ENCODE measurements around the genes SULT1A2, TUFM and BOLA2.

- PRO-cap = unidirectional peak, minus-strand start at chr16:27375180
Observed at GRCh38 chr16:27374756-27375521, 27.0 kb upstream of the IL21R start.

DNA sequence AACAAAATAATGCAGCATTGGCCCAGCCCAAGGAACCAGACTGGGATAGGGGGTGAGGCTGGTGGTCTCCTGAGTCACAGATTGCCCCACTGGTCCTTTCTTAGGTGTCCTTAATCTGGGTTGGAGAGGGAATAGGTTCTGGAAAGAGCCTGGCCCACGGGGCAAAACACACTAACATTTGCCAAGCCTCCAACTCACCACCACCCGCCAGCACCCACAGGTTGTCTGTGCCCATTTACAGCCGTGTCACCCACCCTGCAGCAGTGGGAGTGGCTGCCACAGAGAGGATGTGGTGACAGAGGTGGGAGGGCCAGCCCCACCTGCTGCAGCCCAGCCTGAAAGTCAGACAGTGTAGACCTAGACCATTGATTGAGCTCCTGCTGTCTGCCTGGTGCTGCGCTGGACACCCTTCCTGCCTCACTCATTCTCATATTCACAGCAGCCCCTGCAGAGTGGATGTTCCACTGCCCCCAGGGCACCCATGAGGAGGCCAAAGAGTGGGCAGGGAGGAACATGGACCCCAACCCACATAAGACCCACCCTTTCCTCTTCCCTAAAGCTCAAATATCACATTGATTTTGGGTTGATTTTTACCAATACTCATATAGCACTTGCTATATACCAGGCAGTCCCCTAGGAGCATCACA, 44.8 kb downstream of the IL21R start:
- PRO-cap = no peak

- PRO-cap = no peak
Observed at GRCh38 chr16:27575423-27575944, 25.5 kb downstream of the KATNIP start.

DNA sequence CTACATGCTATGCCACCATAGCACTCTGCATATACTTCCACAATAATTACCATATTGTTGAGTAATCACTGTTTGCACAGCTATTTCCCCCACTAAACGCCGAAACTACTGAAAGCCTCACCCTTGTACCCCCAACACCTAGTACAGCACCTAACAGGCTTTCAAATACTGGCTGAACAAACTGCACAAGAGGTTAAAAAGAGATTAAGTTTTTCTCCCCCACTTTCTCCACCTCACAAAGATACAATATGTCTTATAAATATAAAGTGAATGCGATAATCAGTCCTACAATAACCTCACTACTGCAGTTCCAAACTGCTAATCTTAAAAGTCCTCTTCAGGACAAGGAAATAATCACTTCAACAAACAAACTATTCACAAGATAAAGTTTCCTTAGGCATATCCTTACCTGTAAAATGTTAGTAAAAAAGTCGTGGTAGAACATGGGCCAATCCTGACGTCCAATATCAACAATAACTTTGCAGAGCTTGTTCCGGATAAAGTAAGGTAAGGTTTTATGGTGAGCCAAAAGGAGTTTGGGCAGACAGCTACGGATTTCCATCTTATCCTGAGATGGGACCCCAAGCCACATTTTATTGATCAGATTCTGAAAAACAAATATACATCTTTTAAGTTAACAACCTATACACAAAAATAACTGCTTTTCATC, 36.1 kb downstream of the XPO6 start:
- PRO-cap = no peak

DNA sequence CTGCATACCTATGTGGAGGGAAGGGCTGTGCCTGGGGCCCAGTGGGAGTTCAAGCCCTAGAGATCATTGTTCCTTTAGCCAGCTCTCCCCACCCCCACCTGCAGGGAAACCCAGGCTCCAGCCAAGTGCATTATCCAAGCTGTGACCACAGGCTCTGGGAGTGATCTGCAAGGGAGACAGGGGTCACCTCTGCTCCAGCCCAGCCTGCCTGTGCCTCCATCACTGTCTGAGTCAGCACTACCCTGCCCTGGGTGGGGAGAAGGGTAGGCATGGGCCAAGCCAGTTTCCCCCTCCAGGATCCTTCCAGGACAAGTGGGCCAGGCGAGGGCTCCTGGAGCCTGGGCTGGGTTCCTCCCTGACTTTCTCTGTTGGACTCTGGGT, 32.1 kb upstream of the SBK1 start:
- PRO-cap = no peak

DNA sequence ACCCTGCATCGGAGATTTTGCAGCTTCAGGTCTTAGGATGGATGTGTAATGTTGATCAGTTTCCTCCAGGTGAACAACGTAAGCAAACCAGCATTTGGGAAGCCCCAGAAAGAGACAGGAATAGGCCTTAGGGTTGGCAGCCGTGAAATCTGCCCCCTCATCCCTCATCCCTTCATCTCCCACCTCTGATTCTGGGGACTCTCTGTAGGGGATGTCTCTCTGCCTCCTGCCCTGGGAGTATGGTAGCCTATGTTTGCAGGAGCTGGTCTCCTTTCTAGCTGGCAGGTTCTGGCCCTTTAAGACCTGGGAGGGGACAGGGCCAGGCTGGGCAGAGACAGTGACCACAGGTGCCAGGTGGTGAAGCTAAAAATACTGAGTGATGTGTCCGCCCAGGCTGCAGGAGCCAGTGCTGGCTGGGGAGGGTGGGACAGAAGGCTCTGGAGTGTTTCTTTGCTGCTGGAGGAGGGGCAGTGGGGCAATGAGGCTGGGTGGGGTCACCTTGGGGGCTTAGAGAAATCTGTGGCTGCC, 30.6 kb upstream of the SBK1 start:
- PRO-cap = no peak

DNA sequence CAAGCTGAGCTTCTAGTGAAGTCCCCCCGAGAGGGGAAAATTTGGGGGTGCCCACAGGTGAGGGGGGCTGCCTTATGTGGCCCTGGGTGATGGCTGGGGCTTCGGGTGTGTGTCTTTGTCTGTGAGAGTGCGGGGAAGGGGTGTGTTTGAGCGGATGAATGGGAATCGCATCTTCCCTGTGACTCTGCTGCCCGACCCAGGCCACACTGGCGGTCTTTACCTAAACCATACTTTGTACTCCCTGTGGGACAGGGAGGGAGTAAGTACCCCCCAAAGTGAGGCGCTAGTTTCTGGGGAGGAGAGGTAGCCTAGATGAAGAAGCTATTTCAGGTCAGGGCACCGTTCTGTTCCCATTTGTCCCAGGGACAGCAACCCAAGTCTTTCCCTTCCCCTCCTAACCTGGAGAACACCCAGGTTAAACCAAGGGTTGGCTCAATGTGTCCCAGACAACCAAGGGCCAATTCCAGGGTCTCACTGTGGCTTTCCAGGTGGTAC, 1.4 kb downstream of the SBK1 start:
- PRO-cap = no peak

- PRO-cap = no peak
Observed at GRCh38 chr16:28596609-28597314, at the start of gene SULT1A2. Gene SULT1A2 (minus strand): TSS chr16:28597050.

DNA sequence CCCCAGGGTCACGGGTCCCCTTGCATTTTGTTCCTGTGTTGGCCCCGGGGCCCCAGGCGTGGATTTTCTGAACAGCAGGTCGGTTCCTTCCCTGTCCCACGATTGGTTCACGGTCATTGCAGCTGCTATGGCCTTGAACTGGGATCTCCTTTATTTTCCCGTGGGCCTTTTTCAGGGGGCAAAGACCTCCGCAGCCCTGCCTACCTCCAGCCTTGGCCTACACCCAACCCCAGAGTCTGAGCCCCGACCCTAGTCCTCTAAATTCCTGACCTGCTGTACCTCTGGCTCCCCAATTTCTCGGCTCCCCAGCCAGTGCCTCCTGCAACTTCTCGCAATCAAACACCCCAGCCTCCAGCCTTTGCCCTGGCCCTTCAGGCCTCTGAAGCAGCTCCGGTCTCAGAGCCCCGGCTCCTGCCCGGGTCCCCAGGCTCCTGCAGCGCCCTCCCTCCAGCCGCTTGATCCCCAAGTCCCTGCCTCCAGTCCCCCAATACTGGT, 12.8 kb upstream of the SULT1A1 start:
- PRO-cap = no peak

DNA sequence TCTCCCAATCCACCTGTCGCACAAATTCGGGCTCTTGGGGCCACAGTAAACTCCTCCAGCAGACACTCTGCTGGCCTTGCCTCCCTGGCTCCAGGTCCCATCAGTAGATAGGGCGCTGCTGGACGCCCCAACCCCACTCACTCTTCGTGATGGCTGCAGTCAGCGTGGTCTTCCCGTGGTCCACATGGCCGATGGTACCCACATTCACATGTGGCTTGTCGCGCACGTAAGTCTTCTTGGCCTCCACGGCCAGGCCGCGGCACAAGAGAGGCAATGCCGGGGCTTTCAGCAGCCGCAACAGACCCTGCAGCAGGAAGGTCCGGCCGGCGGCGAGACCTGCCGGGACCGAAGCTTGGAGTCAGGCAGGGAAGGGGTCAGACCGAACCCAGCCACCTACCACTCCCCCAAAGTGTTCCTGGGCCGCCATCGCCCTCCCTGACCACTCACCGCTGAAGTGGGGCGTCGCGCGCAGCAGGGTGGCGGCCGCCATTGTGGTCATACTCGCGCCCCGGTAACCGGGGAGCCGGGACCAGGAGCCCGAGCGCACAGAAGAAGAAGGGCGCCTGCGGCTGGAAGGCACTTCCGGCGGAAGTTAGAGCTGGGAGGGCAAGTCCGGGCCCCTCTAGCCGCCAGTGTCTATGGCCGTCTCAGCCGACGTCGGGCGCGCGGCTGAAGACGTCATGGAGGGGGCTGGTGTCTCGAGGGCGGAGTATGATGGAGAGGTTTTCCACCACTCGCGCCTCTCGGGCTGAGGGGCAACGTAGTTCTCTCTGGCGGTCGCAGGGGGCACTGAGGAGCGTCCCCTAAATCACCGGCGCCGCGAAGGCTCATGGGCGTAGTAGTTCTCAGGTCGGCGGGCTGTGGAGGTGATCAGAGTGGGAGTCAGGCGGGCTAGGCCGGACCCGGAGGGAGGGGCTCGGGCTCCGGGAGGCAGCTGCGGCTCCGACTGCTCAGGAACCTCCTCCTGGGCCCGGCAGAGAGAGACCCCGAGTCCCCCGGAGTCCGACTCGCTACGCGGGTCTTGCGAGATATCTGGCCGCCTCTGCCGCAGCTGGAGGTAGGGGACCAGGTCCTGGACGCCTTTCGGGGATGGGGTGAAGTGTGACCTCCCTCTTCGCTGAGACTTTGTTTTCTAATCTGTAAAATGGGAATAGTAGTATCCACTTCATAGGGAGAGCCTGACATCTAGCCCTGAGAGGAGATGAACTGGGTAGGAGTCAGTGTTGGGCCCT, at the start of gene TUFM:
Gene TUFM (minus strand): TSS at position 578 of the 1,232 bp plus-strand sequence.
- PRO-cap = no peak

GRCh38 chr16:28936135-28937112, 4.7 kb downstream of the CD19 start:
- PRO-cap = no peak

DNA sequence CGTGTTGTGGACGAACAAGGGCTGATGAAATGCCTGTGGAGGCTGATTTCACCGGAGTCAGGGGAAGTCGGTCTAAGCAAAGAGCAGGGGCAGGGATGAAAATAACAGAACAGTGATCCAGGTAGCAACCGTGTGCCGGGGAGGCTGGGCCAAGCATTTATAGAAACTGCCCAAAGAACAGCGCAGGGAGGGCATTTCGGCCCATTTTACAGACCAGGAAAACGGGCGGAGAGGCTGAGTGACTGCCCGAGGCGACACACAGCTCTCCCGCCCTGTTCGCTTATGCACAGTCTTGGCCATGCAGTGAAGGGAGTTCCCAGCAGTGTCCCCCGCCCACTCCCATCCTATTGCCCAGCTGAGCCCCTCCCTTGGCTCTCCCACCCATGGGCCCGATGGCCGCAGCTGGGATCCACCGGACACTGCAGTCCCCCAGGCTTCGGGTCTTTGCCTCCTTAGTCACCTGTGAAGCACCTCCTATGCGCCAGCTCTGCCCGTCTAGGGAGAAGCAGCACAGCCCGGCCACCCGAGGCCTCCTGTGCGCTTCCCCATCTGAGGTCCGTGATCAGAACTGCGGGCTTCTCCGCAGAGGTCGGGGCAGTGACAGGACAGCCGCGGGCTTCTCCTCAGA, 142.8 kb downstream of the LAT start:
- PRO-cap = no peak

- PRO-cap = no peak
Observed at GRCh38 chr16:29158647-29159264, 173.9 kb downstream of the LAT start.

DNA sequence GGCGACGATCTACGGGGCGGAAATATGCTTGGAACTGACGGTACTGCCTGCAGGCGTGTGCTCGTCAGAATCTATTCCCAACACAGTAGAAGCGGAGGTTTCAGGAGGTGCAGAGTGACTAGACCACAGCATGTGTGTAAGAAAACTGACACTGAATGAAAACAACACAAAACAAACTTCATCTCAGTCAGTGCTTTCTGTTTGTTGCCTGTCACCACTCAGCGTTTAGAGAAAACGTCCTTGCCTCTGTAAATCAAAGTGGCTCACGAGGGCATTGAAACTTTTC, 210.3 kb downstream of the LAT start:
- PRO-cap = no peak

DNA sequence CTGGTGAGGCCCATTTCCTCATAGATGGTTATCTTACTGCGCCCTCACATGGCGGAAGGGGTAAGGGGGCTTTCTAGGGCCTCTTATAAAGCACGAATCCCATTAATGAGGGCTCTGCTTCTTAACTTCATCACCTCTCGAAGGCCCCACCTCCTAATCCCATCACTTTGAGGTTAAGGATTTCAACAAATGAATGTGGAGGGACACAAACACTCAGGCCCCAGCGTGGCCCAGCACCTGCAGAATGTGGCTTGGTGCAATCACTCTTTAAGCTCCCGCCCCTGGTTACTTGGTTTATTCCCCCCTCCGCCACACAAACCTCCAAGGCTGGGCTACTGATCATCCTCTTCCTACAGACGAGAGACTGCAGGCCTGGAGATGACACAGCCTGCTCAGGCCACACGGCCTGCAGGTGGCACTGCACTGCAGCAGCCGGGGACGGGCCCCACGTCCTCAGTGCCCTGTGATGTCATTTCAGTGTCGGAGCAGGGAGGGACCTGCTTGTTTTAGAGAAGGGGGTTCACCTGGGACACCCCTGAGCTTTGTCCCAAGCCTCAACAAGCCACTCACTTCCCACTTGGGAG, 178.6 kb downstream of the NPIPB11 start:
- PRO-cap = no peak

GRCh38 chr16:29261426-29262328, 144.8 kb downstream of the NPIPB11 start:
- PRO-cap = no peak

GRCh38 chr16:29262662-29263149, 143.8 kb downstream of the NPIPB11 start:
- PRO-cap = no peak

DNA sequence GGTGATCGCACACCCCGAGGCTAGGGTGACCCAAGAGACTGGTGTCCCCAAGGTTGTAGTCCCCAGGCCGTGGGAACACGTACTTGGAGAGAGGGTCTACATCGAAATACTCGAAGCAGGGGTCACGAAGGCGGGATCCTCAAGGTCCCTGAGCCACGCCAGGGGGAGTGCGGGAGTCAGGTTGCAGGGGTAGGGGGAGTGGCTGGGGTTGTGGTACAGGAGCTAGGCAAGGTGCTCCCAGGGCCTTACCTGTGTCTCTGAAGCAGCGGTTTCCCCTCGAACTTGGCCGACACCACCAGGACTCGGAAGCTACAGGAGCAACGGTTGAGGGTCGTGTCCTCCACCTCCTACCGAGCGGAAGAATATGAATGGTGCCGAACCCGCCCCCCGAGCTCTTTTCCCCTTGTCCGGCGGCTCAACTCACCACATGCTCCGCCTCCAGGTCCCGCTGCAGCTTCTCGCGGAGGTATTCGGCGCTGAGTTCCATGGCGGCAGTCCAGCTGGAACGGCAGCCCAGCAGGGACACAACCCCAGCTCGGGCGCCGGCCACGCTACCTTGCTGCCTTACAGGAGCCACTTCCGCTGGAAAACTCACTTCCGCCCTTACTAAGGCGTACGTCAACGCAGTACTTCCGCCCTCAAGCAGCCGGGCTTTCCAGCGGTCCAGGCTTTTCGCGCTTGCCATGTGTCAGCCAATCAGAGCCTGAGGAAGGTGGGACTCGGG, at the start of gene BOLA2:
Gene BOLA2 (minus strand): TSS at position 585 of the 724 bp plus-strand sequence.
- PRO-cap = no peak

DNA sequence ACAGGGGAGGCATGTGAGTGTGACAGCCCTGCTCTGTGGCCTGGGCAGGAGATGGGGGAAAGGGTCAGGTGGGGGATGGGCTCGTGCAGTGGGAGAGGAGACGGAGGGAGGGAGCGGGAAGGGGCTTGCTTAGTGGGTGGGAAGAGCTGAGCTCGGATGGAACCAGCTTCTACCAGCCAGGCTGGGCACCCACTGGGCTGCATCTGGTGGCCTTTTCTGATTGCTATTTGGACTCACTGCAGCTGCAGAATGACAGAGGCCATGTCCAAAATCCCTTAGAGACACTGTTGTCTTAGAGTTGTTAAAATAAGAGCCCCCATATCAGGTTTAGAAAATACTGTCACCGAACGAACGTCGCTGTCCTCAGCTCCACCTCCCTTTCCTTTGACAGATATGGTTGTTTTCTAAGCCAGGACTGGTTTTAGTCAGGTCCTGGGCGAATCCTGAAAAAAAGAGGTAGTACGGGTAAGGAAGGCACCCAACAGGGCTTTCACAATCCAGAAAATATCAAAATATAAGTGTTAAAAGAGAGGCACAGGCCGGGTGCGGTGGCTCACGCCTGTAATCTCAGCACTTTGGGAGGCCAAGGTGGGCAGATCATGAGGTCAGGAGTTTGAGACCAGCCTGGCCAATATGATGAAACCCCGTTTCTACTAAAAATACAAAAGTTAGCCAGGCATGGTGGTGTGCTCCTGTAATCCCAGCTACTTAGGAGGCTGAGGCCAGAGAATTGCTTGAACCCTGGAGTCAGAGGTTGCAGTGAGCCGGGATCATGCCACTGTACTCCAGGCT, 4.1 kb downstream of the SPN start:
- PRO-cap = no peak

DNA sequence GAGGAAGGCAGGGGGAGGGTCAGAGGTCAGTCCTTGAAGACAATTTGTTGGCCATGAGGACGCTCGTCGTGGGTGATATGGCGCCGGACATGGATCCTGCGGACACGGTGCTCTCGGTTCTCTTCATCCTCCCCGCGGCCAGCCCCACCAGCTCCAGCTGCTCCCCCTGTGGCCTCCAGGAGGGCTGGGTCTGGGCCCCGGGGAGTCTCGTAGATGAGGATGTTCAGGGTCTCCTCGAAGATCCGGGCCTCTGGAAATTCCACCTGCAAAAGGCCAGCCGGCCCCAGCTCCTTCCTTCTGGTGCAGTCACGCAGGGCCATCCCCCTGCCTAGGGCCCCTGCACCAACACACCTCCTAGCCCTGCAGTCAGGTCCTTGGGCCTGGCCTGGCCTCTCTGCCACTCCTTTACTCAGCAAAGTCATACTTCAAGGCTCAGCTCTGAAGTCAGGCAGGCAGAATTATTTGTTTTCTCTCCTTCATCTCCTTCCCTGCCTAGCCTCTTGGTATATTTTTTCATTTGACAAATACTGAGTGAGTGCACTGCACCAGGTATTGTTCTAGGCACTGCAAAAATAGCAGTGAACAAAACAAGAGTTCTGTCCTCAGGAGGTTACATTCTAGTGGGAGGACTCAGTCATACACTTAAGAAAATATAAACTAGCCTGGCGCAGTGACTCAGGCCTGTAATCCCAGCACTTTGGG, 6.7 kb downstream of the ASPHD1 start:
- PRO-cap = no peak

All from mesenteric fat pad (tissue), 1 donor.